Frontal cortex (tissue), 2 donors: ENCODE measurements around a stretch of chr15.

GRCh38 chr15:71164535-71165689 lies 49.6 kb downstream of the THSD4 start:
- RAMPAGE, long total RNA, result no peak

DNA sequence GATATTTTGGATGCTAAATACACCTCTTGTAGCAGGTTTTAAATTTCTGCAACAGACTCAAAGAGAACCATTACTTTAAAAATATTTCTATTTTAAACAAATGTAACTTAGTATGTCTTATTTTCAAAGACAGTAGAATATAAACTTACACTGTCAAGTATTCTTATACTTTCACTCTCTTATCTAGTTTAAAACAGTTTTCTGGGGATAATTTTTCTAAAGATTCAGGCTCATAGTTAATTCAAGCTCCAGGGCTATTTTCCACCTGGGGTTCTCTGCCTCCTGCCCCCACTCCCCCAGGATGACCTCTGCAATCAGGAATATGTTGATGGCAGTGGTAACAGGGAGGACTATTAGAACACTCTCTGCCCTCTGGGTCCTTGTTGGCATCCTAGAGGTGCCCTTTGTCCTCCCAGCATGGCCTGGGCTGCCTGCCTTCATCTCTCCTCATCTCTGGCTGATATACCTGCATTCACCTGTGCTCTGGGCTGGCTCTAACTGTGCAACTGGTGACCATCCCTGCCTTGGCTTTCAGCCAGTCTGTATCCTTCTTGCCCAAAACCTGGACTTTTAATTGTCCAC lies 199.6 kb downstream of the THSD4 start:
- RAMPAGE, long total RNA, result no peak

DNA sequence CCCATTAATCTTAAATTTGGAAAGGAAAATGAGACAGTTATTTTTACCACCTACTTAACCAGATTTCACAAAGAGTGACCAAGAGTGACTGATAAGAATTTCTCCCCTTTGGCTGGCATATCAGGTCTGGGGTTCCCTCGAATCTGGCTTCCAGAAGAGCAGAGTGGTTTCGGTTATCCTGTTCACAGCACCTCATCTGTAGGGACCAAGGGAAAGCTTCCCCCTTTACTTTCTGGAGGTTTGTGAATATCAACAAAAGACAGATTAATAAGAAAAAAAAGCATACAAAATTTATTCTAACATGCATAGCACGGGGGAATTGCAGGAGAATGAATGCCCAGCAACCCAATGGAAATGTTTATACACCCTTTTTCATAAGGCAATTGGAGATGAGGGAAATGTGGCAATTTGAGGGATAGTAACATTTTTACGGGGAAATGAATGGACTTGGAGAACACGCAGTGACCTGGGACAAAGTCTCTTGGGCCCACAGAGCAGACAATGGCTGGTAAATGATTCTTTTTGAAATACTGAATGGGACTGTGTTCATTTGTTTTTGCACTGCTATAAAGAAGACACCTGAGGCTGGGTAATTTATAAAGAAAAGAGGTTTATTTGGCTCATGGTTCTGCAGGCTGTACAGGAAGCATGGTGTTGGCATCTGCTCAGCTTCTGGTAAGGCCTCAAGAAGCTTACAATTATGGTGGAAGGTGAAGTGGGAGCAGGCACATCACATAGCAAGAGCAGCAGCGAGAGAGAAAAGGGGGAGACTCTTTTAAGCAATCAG lies 321.3 kb downstream of the THSD4 start:
- RAMPAGE, long total RNA, result no peak

DNA sequence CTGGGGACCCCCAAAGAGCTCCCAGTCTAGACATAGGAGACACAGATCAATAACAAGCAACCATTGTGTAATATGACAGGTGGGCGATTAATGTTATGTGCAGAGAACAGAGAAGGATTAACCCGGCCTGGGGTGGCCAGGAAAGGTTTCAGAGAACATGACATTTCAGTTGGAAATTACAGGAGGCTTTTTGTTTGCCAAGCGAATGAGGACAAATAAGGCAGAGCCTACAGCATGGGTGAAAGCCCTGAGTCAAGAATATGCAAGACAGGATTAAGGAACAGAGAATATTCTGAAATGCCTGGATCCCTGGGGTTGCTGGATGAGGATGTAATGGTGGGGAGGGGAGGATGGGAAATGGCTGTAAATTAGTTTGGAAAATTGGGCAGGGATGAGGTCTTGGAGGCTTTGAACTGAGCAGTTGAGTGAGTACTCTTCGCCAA lies 198.8 kb upstream of the NR2E3 start:
- RAMPAGE, long total RNA, result no peak

GRCh38 chr15:71622457-71623035 lies 187.8 kb upstream of the NR2E3 start:
- RAMPAGE, long total RNA, result no peak

- RAMPAGE, long total RNA, result no peak
These were observed 133.3 kb upstream of the NR2E3 start for GRCh38 chr15:71677087-71677506.

DNA sequence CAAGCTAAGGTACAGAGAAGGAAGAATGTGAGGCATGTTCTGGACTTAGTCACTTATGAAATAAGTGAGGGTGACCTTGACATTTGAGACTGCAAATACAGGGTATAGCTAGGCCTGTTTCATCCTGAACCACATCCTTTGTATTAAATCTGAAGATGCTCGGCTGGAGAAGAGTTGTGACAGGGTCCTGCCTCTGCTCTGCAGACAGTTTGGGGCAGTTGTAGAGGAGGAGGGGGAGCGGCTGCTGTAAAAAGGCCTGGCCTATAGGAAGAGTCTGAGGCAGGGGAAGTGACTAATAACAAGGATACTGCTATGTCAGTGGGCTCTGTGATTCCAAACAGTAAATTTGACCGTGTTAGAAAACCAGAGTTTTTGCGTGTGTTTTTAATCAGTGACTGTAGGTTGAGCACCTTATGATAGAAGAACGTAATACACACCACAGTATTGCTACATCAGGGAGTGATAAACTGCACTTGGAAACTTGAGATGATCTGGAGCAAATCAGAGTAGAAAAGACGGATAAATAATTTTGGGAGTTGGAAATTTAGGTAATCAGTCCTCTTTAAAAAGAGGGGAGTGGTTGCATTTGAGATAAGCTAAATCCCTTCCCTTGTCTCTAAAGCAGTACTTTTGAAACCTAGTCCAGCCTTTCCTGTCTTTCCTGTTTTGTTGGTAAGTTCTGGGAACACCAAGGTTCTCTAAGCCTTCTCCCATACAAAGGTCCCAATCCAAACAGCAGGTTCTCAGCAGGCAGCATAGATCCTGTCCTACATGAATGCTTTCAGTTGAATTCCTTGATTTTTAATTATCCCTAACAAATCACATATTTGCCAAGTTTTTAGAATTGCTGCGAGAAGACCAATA lies 130.5 kb upstream of the NR2E3 start:
- RAMPAGE, long total RNA, result no peak

- RAMPAGE, long total RNA, result no peak
These were observed 29.5 kb upstream of the NR2E3 start for GRCh38 chr15:71780733-71781287.

- RAMPAGE, long total RNA, result no peak
These were observed 10.3 kb downstream of the MYO9A start for GRCh38 chr15:72107675-72108076.

DNA sequence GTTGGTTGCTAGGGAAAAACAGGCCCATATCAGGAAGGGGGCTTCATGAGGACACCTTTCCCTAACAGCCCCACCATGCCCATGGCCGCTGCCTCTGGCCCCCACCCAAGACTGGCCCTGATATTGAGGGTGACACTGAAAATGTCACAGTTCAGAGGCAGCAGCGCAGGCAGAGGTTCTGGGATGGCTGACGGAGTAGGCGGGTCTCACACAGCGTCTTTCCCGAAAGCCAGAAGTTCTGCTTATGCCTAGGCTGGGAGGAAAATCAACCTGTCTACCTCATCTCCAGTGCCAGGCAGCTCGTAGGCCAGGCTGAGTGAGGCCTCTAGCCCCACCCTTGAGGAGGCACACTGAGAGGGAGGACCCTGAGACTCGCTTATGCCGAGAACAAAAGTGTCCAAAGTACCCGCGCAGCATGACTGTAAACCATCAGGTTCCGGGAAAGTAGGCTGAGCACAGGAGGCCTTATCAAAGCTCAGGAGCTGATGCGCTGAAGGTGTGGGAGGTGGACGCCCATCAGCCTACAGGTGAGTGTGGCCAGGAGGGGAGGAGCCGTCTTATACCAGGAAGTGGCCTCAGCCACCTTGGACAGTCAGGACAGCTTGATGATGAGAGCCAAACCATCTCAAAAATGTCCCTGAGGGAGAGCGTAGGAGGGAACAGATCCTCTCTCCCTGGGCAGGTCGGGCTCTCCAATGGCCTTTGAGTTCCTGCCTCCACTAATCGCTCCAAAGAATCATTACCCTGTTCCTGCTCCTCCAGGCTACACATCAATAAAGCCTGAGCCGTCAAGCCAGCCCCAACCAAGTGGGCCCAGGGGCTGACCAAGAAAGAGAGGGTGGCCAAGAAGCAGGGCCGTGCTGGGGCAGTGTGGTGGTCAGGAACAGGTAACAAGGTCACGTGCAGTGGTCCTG lies 27.4 kb downstream of the GRAMD2A start:
- RAMPAGE, long total RNA, result no peak

DNA sequence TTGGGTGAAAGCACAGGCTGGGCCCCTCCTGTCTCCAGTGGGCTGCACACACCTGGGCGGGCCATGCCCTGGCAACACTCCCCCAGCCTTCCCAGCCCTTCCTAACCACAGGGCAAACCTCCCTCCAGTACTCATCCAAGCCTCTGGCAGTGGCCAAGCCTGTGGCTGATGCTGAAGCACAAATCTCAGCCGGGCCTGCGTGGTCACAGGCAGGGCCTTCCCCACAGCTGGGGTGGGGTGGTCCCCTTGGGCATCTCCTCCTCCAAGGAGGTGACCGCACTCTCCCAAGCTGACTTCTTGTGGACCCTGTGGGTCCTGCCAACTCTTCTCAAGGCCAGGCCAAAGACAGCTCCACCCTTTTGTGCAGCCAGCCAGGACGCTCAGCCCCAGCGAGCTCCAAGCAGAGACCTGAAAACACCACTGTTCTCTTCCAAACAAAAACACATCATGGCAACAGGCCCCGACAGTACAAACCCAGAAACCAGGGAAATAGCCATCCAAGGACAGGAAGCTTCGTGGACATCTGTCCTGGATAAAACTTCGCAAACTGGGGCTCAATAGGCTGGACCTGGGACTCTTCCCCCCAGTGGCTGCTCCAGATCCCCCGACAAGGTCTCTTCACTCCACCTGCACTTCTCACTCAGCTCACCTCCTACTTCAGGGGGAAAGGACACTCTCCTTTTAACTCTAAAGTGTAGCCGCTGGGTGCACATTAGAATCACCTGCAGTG lies 21.3 kb downstream of the GRAMD2A start:
- RAMPAGE, long total RNA, result no peak

GRCh38 chr15:72209449-72210126 lies 12.0 kb upstream of the GRAMD2A start:
- RAMPAGE, long total RNA, result no peak

GRCh38 chr15:72376322-72376886 lies 590 bp upstream of the HEXA start:
- RAMPAGE, long total RNA, result no peak

- RAMPAGE, long total RNA, result no peak
These were observed 430 bp downstream of the ARIH1 start for GRCh38 chr15:72474428-72475092.

DNA sequence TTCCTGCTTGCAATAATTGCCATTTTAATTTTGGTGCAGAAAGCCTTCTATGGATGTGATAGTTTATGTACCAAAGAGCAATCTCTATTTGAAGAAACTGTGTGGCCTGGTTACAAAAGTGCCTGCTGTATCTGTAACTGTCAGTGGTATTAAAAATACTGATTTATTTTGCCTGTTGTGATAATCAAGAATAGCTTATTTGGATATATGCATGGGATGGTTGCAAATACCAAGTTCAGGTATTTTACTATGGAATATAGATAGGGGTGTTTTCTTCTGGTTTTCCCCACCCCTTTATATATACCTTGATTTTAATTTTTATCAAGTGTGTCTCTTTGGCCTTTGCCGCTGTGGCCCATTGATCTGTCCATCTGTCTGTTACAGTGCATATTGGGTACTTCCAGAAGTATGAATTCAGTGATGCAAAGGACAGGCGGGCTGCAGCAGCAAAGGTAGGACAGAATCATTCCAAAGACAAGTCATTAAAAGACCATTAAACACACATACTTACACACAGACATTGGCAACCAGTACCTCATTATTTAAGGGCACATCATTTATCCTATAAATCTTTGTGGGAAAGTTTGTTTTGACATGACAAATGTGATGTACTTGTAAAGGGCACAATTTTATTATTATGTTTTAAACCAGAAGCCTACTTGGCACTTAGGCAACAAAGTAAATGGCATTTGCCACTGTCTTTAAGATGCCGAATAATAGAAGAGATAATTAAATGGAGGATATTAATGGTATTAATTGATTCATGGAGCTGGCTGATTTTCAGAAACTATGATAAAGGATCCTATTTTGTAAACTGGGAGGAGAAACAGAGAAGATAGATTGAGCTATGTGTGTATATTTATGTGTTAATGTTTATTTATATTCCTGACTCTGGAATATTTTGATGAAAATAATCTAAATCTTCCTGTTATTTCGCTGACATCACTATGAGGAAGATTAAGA lies 22.6 kb downstream of the ARIH1 start:
- RAMPAGE, long total RNA, result no peak

DNA sequence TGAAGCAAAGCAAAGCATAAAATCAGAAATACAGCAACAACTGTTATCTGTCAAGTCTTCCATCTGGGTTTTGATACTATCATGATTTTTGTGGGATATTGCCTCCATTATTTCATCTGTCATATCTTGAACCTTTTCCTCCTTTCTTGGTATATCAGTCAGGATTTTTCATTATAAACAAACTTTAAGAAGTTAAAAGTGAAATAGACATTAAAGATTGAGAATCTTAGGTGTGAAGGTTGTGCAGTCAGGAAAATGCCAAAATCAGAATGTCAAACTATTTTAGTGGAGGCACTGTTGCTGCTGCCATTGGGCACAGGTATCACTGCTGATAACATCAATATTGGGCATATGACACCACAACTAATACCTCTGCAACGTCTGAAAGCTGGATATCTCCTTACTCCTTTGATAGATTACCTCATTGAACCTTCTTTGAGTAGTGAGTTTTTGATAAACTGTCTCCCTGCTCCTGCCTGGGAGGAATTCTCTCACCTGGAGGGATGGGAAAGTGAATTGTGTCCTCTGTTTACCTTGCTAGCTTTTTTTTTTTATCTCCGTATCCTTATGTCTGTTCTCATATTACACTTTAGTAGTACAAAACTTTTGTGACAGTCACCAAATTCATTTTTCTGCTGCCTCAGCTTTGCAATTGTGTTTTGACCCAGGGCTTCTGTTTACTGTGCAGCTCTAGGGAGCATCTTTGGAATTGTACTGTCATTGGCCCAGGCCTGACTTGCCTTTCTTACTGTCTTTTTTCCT lies 53.0 kb downstream of the ARIH1 start:
- RAMPAGE, long total RNA, result no peak

DNA sequence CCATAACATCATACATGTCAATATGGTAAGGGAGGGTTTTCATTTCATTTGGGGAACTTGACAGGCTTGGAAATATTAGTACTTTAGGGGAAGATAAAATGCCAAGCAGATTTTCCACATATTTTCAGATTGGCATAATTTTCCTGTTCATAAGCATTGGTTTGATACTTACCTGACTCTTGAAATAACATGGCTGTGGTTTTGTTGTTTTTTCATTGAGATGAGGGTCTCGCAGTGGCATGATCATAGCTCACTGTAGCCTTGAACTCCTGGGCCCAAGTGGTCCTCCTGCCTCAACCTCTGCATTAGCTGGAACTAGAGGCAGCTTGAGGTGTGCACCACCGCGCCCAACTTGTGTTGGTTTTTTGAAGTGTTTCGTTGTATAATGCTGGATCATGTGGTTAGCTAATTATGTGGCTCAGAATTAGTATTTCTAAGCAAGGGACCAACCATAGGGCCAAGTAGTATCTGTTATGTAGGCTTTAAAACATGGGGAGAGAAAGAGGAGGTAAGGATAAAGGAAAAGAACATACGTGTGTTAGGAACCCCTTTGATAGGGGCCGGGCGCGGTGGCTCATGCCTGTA lies 78.7 kb upstream of the GOLGA6B start:
- RAMPAGE, long total RNA, result no peak

DNA sequence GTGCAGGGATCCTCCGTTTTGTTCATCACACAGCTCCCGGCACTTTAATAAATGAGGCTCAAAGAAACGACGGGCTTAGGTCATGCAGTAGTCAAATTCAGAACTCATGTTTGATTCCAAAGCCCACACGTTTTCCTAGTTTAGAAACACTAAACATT lies 759 bp downstream of the HIGD2B start:
- RAMPAGE, long total RNA, result no peak

DNA sequence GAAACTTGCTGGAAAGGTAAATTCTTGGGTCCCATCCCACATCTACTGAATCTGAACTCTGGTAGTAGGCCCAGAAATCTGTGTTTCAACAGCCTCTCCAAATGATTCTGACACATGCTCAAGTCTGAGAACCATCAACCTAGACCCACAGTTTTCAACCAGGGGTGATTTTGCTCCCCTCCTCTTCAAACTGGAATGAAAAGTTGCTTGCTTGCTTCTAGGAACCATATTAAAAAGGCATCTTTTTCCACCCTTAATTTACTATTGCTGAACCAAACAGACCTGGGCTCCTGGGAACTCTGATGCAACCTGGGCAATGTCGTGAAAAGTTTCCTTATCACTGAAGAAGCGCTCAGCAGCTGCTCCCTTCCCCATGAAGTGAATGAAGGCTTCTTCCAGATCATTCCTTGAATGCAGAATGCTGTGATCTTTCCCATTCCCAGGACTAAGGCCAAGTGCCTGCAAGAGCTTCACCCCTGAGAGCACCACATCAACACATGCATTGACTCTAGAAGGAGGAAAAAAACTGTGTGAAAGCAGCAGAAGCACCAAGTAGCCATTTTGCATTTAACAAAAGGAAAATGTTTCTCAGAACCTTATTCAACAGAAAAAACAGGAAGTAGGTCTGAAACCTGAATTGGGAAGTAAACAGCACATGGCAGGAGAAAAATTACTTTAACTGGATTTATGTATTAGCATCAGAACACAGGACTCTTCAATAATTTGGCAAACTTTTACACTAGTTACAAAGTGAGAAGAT lies 8.8 kb downstream of the ADPGK start:
- RAMPAGE, long total RNA, result no peak

- RAMPAGE, long total RNA, result no peak
These were observed 1.8 kb downstream of the HCN4 start for GRCh38 chr15:73366828-73367436.